Paraaortic lymph node (tissue), 1 donor: ENCODE results near the genes SP8, TOMM7, FAM221A and STK31.

DNA sequence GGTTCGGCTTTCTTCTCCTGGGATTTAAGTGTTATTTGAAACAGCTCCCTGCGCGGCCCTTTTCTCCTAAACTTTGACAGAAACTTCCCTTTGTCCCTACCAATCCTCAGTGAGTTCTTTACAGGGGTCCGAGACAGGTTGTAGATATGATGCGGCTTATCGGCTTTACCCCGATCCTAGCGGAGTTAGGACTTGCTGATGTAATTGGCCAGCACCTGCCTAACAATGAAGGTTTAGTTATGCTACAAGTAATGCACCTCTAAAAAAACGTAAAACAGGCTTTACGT, 563 bp upstream of the SNX13 start:
- PRO-cap = no peak

DNA sequence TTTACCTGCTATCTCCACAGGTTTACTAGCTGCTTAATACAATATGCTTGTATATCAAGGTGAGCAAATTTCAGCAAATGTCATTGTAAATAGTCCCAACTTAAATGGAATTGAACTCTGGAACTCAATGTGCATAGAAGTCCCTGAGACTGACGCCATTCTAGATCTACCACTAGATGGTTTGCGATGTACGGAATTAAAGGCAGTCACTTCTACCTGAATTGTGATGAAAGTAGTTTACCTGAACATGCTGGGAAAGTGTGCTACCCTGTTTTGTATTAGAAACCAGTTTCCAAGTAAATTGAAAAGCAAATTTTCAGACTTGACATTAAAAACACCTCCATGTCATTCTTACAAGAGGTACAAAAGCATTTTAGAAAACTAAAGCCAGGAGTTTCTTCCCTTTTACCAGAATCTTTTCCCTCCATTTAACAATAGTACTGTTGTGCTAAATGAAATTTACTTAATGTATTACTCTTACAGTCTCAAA, 952 bp upstream of the SNX13 start:
- PRO-cap = no peak

DNA sequence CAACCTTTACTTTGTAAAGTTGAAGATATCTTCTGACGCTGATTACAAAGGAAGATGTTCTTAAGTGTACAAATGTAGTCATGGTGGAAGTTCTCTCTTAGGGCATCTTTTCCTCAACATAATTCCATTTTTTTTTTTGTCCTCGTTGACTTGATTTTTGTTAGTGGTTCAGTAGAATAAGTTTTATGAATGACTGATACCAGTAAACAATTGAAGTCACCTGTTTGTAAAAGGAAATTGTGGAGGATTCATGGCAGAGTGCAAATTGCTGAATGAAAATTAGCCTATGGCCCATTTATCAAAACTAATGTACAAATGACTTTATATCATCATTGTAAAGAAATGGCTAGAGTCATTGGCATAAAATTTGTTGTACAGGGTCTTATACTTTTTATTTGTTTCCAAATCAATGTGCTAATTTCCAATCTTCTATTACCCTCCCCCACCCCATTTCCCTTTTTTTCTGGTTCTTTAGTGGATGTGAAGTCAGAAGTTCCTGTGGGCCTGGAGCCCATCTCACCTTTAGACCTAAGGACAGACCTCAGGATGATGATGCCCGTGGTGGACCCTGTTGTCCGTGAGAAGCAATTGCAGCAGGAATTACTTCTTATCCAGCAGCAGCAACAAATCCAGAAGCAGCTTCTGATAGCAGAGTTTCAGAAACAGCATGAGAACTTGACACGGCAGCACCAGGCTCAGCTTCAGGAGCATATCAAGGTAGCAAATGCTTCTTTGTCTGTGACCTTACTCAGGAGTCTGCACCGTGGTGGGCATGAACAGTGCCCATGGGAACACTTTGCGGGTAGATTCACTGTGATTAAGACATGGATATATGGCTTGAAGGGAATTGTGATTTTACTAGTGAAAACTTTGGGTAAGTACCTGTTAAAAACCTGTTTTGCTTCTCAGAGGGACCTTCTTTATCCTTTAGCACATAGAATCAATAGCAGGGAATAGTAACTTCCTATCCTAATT, 89.5 kb downstream of the HDAC9 start:
- PRO-cap = no peak

- PRO-cap = unidirectional peak, plus-strand start at chr7:20114742
Measured at GRCh38 chr7:20114184-20115042, 102.8 kb downstream of the MACC1 start.

- PRO-cap = no peak
Measured at GRCh38 chr7:20158094-20158758, 59.0 kb downstream of the MACC1 start.

DNA sequence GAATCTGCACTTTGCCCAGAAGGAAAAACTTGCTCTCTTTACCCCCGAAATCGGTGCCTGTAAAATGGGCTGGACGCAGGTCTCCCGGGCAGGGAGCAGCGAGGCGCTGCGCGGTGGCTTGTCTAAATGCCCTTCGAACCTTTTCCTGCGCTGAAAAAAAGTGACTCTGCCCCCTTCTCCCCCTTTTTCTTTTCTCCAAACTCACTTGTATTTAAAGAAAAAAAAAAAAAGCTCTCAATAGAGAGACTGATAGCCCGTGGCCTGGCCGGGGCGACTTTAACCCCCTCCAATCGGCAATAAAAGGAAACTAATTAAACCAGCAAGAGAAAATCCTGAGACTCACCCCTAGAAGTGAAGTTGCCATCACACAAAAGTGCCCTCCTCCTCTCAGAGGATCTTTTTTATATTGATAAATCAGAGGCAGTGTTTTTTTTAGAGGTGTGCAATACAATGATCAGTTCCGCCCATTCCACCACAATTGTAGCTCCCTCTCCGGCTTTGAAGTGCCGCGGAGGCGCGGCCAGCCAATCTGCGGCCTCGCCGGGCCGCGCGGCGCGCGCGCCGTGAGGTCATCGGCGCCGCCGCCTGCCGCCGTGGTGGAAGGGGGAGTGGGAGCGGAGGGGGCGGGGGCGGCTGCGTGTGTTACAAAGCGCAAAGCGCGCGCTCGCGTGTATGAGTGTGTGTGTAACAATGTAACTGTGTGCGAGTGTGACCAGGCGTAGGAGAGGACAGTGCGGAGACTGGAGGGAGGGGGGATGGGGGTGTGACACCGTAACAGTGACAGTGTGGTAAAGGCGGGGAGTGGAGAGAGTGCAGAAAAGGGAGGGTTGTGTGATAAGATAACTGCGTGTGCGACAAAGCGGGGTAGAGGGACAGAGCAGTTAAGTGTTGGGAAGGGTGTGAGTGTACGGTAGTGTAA, at the start of gene SP8:
Gene SP8 (minus strand): TSS at position 452 of the 919 bp plus-strand sequence.
- PRO-cap = no peak

DNA sequence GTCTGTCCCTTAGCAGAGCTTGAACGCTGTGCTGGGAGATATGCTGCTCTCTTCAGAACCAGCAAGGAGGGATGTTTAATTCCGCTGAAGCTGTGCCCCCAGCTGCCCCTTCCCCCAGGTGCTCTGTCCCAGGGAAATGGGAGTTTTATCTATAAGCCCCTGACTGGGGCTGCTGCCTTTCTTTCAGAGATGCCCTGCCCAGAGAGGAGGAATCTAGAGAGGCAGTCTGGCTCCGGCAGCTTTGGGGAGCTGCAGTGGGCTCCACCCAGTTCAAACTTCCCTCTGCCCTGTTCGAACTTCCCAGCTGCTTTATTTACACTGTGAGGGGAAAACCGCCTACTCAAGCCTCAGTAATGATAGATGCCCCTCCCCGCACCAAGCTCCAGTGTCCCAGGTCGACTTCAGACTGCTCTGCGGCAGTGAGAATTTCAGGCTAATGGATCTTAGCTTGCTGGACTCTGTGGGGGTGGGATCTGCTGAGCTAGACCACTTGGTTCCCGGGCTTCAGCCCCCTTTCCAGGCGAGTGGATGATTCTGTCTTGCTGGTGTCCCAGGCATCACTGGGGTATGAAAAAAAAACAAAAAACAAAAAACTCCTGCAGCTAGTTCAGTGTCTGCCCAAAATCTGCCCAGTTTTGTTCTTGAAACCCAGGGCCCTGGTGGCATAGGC, 83.0 kb upstream of the SP4 start:
- PRO-cap = no peak

GRCh38 chr7:21617830-21618450, 75.1 kb downstream of the DNAH11 start:
- PRO-cap = no peak

DNA sequence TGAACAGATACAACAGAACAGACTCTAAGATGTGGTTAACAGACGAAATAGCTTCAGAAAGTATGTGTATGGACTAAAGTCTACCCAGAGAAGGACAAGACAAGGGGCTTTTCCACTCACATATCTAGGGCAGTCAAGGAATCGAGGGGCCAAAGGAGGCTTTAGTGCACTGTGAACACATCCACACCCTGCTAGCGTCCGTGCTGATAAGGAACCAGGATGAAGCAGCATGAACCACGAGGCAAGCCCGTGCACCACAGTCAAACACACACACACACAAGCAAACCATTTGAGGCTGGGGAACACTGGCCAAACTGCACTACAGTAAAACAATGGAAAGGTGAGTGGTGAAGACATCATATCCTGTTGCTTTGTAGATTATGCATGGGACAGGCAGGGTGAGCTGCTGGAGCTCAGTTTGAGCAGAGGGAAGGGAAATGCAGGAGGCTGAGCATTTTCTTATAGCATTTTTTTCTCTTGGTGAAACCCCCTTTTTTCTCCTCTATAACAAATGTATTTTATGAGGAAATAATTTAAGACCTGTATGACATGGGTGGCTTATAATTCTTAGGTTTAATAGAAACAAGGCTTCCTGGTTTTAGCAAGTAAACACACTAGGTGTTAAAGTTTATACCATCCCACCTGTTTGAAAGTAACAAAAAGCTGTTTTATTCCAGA, 177.5 kb upstream of the CDCA7L start:
- PRO-cap = unidirectional peak, plus-strand start at position 421 of the sequence

DNA sequence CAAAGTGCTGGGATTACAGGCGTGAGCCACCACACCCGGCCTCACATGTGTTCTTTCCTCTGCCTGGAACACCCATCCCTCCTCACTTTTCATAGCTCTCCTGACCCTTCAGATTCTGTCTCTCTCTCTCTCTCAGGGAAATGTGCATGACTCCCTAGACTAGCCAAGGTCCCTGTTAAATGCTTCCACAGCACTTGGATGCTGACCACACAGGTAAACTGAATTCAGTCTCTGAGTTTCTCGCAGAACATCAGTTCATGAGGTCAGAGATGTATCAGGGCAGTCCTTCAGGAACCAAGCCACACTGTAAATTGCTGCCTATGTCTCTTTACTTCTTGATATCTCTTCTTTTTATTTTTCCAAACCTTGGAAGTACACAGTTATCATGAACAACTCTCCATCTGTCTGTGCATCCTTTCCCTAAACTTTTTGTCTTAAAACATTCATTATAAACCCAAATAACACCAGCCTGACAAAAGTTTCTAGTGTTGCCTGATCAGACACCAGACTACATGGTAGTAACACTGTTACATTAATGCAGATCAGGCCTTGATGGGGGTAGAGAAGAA, 144.6 kb downstream of the RAPGEF5 start:
- PRO-cap = no peak

- PRO-cap = no peak
Measured at GRCh38 chr7:22274242-22274697, 82.7 kb downstream of the RAPGEF5 start.

DNA sequence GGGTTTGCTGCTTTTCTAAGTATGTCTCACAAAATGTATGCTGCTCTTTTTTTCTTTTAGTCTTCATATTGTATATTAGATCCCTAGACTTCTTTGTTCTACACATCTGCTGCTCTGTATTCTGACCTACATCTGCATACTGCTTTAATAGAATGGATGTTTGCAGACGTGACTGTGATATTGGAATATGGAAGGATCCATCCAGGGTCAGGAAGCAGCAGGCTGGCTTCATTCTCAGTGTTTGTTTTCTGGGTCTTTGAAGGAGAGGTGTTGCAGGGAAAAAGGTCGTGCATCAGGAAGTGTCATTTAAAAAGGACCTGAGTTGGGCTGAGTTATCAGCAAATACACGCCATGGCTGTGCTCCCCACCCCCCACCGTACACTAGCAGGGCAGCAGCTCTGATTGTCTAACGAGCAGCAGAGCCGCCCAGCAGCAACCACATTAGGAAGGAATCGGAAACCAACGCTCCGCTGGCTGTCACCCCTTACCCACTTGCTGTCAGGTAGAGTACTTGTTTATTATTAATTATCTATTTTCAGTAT, 63.0 kb upstream of the STEAP1B start:
- PRO-cap = no peak

DNA sequence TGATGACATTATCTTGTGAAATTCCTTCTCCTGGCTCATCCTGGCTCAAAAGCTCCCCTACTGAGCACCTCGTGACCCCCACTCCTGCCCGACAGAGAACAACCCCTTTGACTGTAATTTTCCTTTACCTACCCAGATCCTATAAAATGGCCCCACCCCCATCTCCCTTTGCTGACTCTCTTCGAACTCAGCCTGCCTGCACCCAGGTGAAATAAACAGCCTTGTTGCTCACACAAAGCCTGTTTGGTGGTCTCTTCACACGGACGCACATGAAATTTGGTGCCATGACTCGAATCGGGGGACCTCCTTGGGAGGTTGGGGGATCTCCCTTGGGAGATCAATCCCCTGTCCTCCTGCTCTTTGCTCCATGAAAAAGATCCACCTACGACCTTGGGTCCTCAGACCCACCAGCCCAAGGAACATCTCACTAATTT, 23.5 kb upstream of the IL6 start:
- PRO-cap = no peak

- PRO-cap = bidirectional peak, plus-strand start at chr7:22822969, minus-strand start at chr7:22822837
Measured at GRCh38 chr7:22822481-22823276, at the start of gene TOMM7. Gene TOMM7 (minus strand): TSS chr7:22822849.

DNA sequence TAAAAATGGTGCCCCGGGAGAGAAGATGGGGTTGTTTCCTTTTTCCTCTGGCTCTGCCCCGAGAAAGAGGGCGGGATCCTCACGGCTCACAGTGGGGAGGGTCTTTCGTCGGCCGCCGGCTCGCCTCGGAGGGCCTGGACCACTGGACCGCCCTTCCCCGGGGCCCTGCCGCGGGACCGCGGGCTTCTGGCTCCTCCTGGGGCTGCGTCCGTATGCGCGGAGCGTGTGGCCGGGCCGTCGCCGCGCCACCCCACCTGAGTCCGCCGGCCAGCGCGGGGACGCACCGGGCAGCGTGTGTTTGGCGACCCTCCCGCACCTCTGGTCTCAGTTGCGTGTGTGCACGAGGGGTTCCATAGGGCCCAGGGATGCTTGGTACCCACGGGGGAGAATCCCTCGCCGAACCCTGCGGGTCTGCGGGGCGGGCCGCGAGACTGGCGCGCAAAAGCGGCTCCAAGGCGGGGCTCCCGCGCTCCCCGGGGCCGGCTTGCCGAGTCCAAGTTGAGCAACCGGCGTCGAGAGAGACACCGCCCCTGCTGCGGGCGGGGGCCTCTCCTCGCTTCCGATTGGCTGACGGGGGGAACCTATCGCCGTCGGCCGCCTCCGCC, 3.7 kb upstream of the IGF2BP3 start:
- PRO-cap = bidirectional peak, plus-strand start outside the sequence, minus-strand start at position 486 of the sequence

- PRO-cap = no peak
Measured at GRCh38 chr7:23476278-23477233, 6.3 kb upstream of the IGF2BP3 start.

GRCh38 chr7:23505454-23506294, 26.1 kb downstream of the TRA2A start:
- PRO-cap = no peak

DNA sequence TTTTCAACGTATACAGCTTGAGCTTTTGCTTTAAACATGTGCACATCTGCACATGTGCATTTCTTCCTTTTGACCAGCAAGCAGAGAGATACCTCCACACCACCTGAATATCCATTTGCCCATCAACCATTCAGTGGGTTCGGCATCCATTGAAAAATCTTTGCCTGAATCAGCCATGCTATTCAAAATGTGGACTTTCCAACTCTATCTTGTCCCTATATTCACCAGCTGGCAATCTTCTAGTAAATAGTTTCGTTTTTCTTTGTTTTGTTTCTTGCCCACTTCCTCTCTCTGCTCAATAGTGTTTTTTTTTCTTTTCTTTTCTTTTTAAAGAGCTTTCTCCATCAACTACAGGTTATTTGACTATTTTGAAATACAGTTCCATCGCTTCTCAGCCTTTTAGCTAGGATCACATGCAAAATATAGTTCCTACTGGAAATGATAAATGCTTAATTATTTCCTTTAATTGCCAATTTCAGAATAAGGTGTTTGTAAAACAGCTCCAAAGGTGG, 7.8 kb upstream of the TRA2A start:
- PRO-cap = no peak

DNA sequence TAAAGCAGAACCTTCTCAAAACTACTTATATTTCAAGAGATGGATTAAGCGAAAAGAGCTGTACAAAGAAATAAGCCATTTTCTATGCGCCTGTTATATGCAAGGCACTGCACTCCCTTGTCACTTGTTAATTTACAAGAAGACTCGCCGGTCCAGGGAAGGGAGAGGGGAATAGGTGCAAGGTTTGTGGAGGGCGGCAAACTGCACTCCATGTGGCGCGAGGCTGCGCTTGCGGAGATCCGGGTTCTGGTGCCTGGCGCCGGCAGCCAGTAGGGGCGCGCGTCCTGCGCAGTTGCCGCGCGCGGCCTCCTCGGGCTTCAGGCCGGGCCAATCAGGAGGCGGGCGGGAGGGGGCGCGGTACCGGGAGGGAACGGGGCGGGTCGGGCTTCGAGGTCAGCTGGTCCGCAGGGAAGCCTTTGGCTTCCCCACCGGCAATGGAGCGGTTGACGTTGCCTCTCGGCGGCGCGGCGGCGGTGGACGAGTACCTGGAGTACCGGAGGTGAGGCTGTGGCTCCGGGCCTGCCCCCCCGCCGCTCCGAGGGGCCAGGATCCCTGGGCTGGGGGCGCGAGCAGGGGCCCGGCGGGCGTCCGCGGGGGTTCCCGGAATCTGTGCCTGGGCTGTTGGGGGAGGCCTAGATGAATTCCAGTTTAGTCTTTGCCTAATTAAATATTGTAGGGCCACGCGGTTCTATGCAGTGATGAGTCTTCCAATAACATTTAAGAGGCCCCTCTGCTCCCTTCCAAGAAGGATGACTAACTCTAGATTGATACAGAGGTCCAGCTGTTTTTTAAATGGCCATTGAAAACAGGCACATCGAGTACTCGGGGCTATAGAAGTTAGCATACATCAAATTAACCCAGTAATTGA, at the start of gene FAM221A:
Gene FAM221A (plus strand): TSS at position 415 of the 868 bp plus-strand sequence.
- PRO-cap = bidirectional peak, plus-strand start at position 419 of the sequence, minus-strand start at position 241 of the sequence

- PRO-cap = no peak
Measured at GRCh38 chr7:23709942-23710615, at the start of gene STK31. Gene STK31 (plus strand): TSS chr7:23710219.